ENCODE measurements around a stretch of chr1.

GRCh38 chr1:64245406-64245900, 42.0 kb downstream of the UBE2U start:
- PRO-cap, 6 experiments, result no peak in any of the 6 experiments
- RAMPAGE, long total RNA, 2 experiments, result no peak in any of the 2 experiments
- RRBS, result no CpG with 5 or more reads among the region's 9 CpGs

GRCh38 chr1:64474561-64475263, 4.8 kb downstream of the CACHD1 start:
- PRO-cap, 6 experiments, result no peak in any of the 6 experiments
- RAMPAGE, long total RNA, 2 experiments, result no peak in any of the 2 experiments
- RRBS, result no CpG with 5 or more reads among the region's 4 CpGs

DNA sequence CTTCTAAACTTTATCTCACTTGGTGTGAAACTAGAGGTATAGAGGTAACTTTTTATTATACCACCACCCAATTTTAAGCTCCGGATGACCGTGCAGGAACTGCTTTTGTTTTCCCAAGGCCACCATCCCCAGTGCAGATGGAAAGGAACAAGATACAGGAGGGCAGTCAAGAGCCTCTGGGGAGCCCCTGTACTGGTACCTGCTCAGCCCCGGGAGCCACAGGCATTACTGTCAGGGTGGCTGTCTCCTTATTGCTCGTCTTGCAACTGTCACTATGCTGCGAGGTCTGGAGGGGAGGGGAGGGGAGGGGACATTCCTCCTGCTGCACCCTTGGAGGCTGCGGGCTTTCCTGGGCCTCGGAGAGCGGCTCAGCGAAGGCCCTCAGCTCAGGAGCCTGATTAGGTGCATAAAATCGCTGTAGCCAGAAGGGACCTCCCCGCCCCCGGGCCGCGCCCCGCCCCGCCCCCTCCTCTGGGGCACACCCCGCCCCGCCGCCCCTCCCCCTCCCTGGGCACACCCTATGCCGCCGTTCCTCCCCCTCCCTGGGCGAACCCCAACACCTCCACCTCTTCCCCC, 35.3 kb downstream of the CACHD1 start:
- PRO-cap, 6 experiments, result peak in 1 of 6 experiments; most common minus-strand start position 400 of the sequence (in 1)
- RAMPAGE, long total RNA, 2 experiments, result no peak in any of the 2 experiments
- RRBS, result 25% methylated on average over 2 of the region's 22 CpGs

GRCh38 chr1:64606243-64606867, 136.4 kb downstream of the CACHD1 start:
- PRO-cap, 6 experiments, result no peak in any of the 6 experiments
- RAMPAGE, long total RNA, 2 experiments, result no peak in any of the 2 experiments
- RRBS, result no CpG with 5 or more reads among the region's 4 CpGs

DNA sequence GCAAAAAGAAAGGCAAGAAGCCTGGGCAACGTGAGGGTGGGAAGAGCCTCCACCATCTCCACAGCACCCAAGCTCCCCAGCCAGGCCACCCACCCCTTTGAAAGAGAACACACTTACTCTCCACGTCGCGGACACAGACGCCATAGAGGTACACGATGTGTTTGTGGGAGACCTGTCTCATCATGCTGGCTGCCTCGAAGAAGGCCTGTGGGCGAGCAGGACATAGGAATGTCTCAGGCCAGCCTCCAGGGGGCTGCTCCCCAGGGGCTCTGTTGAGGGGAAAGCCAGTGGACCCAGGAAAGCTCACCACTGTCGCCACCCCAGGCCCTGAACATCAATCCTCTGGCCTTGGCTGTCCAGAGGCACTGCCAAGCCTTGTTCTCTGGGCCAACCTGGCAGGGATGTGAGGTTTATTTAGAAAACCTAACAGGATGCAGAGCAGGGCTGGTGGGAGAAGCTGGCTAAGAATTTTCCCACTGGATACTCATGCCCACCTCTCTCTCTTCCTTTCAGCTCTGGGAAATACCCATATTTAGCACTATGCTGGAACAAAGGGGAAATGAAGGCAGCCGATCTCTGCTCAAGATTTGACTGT, 101.8 kb downstream of the RAVER2 start:
- PRO-cap, 6 experiments, result no peak in any of the 6 experiments
- RAMPAGE, long total RNA, 2 experiments, result no peak in any of the 2 experiments
- RRBS, result no CpG with 5 or more reads among the region's 10 CpGs

DNA sequence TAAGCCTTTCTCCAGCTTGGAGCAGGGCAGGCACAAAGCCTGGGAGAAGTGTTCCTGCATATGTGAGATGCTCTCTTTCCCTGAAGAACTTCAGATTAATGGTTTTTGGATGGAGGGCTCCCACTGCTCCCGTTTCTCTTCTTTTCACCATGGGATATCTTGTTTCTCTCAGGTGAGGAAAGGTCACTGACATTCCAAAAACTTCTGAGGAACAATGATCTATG, 95.8 kb downstream of the JAK1 start:
- PRO-cap, 6 experiments, result no peak in any of the 6 experiments
- RAMPAGE, long total RNA, 2 experiments, result no peak in any of the 2 experiments
- RRBS, result no CpG with 5 or more reads among the region's 1 CpG

- PRO-cap, 6 experiments, result no peak in any of the 6 experiments
- RAMPAGE, long total RNA, 2 experiments, result no peak in any of the 2 experiments
- RRBS, result no CpG with 5 or more reads among the region's 7 CpGs
Observed at GRCh38 chr1:64875997-64876605, 90.2 kb downstream of the JAK1 start.

DNA sequence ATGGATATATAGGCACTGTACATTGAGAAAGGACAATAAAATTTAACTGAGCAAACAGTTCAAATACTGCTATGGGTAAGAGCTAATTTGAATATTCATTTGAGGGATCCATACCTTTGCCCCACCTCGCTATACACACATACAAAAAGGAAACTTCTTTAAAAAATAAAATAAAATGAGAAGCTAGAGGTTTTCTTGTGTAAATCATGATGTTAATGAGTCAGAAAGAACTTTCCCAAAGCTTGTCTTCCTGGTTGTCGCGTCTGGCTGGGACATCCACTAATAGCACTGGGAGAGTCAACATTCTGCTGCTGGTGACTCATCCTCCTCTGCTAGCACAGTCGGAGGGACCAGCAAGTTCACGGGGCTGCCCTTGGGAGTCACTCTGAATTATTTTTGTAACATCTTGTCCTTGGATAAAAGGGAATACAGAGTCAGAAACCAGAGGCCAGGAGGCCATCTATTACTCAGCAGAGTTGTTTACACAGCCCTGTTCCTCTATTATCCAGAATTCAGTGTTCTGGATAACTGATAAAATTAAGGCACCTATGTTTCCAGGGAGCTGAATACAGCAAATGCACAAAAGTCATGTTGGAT, 68.3 kb downstream of the JAK1 start:
- PRO-cap, 6 experiments, result peak in 2 of 6 experiments; most common plus-strand start position 340 of the sequence (in 1); most common minus-strand start position 217 of the sequence (in 1)
- RAMPAGE, long total RNA, 2 experiments, result no peak in any of the 2 experiments
- RRBS, result no CpG with 5 or more reads among the region's 5 CpGs

- PRO-cap, 6 experiments, result no peak in any of the 6 experiments
- RAMPAGE, long total RNA, 2 experiments, result no peak in any of the 2 experiments
Observed at GRCh38 chr1:64898526-64898886, 67.8 kb downstream of the JAK1 start.

DNA sequence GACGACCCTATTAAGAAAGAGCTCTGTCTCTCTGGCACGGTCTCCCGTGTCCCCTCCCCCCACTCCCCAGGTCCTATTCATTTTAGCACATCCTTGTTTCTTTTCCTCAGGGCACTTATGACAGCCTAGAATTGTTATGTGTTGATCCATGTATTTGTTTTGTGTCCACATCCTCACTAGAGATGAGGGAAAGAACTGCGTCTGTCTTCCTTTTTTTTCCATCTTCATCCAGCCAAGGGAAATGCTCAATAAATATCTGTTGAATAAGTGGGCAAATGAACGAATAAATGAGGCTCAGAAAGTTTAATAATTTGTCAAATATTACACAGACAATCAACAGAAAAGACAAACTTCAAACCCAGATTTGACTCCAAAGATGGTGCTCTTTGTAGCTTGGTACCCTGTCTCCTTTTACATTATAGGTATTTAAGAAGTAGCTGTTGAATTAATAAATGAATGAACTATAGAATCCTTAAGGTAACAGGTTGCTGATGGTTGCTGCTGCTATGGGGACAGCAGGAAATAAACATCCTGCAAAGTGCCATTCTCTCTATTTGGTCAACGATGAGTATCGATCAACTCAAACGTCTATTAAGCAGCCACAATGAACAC, 39.1 kb downstream of the JAK1 start:
- PRO-cap, 6 experiments, result no peak in any of the 6 experiments
- RAMPAGE, long total RNA, 2 experiments, result no peak in any of the 2 experiments
- RRBS, result no CpG with 5 or more reads among the region's 8 CpGs

- PRO-cap, 6 experiments, result peak in 2 of 6 experiments; most common plus-strand start chr1:64955276 (in 2); most common minus-strand start chr1:64955233 (in 1)
- RAMPAGE, long total RNA, 2 experiments, result no peak in any of the 2 experiments
- RRBS, result no CpG with 5 or more reads among the region's 10 CpGs
Observed at GRCh38 chr1:64954903-64955703, 11.2 kb downstream of the JAK1 start.

DNA sequence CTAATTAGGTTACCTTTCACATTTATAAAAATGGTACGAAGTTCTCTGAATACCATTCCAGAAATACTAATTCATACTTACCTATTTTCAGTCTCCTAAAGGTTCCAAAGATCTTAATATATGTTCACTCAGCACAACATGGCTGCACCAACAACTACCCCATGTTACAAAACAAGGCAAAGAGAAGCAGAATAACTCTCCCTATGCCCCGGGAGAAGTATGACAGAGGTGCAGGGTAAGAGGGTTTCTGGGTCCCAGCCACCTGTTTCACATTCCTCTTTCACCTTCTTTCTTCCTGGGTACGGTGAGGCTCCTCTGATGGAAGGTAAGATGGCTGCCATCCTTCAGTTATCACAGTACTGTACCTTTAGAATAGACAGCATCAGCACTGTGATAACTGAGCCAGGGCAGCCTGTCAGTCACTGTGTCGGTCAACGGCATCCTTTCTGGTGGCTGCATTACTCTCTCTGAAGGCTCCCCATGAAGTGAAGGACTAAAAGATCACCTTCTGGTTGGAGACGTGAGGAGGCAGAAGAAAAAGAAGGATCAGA, 89.8 kb upstream of the AK4 start:
- PRO-cap, 6 experiments, result no peak in any of the 6 experiments
- RAMPAGE, long total RNA, 2 experiments, result no peak in any of the 2 experiments
- RRBS, result no CpG with 5 or more reads among the region's 6 CpGs

DNA sequence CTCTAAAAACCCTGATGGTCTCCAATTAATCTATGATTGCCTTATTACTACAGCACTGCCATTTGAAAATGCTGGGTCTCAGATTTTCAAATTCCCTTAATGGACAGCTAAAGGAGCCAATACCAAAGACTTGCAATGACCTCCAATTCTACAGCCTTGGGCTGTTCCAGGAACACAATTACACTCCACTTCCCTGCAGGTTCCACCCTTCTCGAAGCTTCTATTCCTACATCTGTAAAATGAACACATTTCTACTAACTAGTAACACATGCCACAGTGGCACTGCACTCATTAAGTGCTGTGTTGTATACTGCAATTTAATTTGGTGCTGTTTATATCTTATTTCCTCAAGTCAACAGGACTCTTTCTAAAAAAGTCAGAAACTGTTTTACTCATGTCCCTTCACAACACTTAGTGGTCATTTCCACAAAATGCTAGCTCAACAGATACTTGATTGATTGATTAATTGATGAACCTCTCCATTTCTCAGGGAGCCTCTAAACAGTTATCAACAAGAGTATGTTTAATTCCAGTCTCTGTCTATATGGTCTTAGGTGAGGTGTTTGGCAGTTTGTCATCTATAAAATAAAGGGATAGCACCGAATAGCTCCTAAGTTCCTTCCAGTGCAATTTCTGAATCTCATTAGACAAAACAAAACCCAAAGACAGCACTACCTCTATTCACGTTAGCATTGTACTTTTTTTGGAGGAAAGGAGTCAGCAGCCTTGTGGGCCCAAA, 85.5 kb upstream of the AK4 start:
- PRO-cap, 6 experiments, result no peak in any of the 6 experiments
- RAMPAGE, long total RNA, 2 experiments, result no peak in any of the 2 experiments
- RRBS, result no CpG with 5 or more reads among the region's 3 CpGs

- PRO-cap, 6 experiments, result no peak in any of the 6 experiments
- RAMPAGE, long total RNA, 2 experiments, result no peak in any of the 2 experiments
- RRBS, result no CpG with 5 or more reads among the region's 6 CpGs
Observed at GRCh38 chr1:65069239-65069670, 78.7 kb upstream of the AK4 start.

GRCh38 chr1:65148509-65149853, 978 bp downstream of the AK4 start:
- PRO-cap, 6 experiments, result peak in 6 of 6 experiments; most common plus-strand start chr1:65148994 (in 6); most common minus-strand start chr1:65148660 (in 4)
- RAMPAGE, long total RNA, 2 experiments, result start-site peak on the plus strand in 2 of 2 experiments, at chr1:65149010-65149059 at its widest, 174 to 181 reads per replicate
- RRBS, result 1% methylated on average over 35 of the region's 88 CpGs

DNA sequence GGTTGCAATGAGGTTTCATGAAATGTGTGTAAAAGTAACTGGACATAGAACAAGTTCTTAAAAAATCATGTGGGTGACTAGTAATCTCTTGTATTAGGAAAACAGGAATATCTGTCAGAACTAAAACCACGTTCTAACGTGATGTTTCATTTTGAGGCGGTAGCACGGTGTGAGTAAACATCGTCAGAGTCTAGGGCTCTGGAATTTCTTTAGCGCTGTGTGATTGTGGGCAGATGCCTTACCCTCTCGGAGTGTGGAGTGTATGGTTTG, 55.4 kb upstream of the DNAJC6 start:
- PRO-cap, 6 experiments, result no peak in any of the 6 experiments
- RAMPAGE, long total RNA, 2 experiments, result no peak in any of the 2 experiments
- RRBS, result no CpG with 5 or more reads among the region's 7 CpGs

DNA sequence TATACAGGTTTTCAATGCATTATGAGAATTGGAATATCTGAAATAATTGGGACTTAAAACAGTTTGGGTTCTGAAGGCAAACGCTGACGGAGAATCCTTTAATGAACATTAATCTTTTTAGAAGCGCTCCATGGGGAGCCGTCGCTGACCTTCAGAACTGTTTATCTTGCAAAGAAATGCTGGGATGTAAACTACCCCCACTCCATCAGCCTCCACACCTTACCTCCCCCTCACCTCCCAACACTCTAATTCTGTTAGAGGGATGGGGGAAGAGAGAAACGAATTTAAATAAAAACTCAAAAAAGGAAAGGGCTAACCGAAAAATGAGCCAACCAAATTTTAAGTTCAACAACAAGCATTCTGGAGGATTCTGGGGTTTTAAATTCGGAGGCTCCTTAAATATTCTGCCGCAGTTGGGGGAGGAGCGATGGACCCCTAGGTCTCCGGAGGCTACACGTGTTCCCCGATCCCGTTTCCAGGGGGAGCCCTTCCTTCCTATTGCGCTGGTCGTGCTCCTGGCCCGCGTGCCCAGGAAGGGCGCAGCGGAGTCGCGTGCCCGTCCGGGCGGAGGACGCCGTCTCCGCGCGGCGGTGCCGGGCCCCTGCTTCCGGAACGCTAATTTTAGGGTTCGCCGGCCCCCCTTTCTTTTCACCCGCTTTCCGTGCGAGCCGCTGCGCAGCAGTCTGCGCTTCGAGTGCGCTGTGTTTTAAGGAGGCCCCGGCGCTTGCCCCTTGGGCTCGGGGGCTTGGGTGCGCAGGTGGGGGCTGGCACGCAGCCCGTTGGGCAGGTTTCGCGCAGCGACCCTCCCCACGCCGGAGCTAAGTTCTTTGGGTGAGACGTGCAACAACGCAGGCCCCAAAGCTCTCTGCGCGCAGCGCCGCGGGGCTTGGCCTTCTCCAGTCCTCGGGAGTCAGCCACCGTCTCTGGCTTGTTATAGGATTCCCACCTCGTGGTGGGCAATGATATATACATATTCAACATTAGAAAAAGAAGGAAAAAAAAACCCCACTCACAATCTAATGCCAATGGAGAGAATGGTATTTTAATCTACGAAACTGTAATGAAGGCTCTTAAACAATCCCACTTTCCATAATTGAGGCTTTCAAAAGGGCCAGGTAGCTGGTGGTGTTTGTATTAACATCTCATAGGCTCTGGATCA, 43.7 kb upstream of the DNAJC6 start:
- PRO-cap, 6 experiments, result peak in 6 of 6 experiments; most common plus-strand start position 534 of the sequence (in 3); most common minus-strand start position 372 of the sequence (in 1)
- RAMPAGE, long total RNA, 2 experiments, result no peak in any of the 2 experiments
- RRBS, result under 1% methylated on average over 26 of the region's 66 CpGs

DNA sequence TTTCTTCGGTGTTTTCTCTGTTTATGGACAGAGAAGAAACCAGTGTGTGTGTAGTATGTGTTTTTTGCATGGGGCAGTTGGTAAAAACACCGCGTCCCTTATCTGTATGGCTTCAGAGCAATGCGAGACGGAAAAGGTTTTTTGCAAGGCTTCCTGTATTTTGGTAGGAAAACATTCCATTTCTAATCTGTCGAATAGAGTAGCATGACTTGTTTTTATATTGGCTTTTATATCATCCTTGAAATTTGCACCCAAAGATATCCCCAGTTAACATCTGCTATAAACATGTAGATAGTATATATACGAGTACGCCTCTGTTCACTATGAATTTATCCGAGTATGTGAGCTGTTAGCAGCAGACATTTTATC, 813 bp downstream of the LEPR start:
- PRO-cap, 6 experiments, result peak in 1 of 6 experiments; most common plus-strand start position 185 of the sequence (in 1); most common minus-strand start position 108 of the sequence (in 1)
- RAMPAGE, long total RNA, 2 experiments, result no peak in any of the 2 experiments
- RRBS, result no CpG with 5 or more reads among the region's 9 CpGs

DNA sequence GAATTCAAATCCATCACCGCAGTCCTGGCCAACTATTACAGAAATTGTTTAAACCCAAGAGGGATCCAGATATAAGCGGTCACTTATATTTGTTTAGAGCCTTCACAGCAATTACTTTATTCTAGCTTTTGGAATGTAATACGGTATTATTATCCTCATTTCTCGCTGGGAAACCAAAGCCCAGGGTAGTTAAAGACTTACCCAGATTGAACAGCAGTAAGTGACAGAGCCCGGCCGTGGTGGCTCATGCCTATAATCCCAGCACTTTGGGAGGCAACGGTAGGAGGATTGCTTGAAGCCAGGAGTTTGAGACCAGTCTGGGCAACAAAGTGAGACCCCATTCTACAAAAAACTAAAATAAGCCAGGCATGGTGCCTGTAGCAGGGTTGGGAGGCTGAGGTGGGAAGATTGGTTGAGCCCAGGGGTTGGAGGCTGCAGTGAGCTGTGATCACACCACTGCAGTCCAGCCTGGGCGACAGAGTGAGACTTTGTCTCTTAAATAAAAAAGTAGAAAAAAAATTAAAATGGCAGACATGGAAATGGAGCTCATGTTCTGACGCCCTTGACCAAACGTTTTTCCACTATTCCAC, 6.7 kb downstream of the LEPR start:
- PRO-cap, 6 experiments, result no peak in any of the 6 experiments
- RAMPAGE, long total RNA, 2 experiments, result no peak in any of the 2 experiments
- RRBS, result no CpG with 5 or more reads among the region's 10 CpGs

- PRO-cap, 6 experiments, result no peak in any of the 6 experiments
- RAMPAGE, long total RNA, 2 experiments, result no peak in any of the 2 experiments
- RRBS, result no CpG with 5 or more reads among the region's 4 CpGs
Observed at GRCh38 chr1:65428784-65429367, 8.4 kb downstream of the LEPR start.